Cardiac atrium fibroblast (primary cell): ENCODE measurements around the genes HAVCR2 and C5orf52.

- RAMPAGE, long total RNA: no peak
Measured at GRCh38 chr5:156449334-156449644, 122.3 kb downstream of the SGCD start.

DNA sequence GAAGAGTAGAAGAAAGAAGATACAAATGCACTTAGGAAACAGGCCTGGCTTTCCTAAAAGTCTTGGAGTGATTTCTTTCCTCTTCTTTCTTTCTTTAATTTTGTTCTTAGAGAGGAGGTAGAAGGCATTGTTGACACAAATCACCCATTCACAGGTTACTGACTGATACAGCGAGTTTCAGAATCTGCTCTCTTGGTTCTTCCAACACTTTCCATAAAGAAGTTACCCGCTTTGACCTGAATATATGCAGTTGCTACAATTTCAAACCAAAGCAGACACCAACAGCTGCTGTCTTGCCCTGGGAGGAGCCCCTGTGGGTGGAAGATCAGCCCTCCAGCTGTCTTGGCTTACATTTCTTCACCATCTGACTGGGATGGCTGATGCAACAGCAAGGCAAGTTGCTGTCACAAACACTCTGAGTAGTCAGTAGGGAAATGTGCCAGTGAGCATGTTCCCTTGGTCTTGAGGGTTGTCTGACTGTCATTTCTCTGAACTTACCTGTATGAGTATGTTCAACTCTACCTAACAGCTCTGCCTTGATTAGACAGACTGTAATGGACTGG lies 152.8 kb downstream of the SGCD start:
- RAMPAGE, long total RNA: no peak

GRCh38 chr5:156820052-156820528 lies 30.0 kb upstream of the PPP1R2B start:
- RAMPAGE, long total RNA: no peak

GRCh38 chr5:157101604-157102086 lies 7.2 kb downstream of the HAVCR2 start:
- RAMPAGE, long total RNA: no peak

DNA sequence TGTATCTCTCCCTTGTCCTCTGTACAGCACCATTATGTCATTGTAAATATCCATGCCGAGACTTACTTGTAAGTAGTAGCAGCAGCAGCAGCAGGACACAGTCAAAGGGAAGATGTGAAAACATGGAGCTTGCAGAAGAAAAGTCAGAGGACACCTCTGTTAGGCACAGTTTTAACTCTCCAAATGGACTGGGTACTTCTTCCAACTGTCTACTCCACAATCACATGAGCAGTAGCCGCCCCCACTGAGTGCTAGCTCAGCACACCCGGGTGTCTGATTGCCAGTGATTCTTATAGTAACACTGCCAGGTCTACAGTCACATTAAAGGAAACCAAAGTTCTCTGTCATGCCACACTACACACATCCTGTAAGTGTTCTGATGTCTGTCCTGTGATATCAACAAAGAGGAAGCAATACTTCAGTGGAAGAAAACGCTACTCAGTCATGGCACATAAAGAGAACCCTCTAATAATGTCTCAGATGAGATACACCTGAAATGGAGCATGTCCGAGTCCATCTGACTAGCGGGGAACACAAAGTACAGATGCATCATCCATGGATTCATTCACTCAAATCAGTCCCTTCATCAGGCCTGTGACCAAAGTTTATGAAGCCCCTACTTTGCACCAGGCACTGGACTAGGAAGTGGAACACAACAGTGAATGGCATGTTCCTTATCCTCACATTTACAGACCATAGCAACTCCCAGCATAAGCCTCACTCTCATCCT lies at the start of gene HAVCR2:
Gene HAVCR2 (minus strand): TSS at position 185 of the 730 bp plus-strand sequence.
- RAMPAGE, long total RNA: no peak

- RAMPAGE, long total RNA: no peak
Measured at GRCh38 chr5:157160003-157160368, 6.1 kb downstream of the GARIN3 start.

DNA sequence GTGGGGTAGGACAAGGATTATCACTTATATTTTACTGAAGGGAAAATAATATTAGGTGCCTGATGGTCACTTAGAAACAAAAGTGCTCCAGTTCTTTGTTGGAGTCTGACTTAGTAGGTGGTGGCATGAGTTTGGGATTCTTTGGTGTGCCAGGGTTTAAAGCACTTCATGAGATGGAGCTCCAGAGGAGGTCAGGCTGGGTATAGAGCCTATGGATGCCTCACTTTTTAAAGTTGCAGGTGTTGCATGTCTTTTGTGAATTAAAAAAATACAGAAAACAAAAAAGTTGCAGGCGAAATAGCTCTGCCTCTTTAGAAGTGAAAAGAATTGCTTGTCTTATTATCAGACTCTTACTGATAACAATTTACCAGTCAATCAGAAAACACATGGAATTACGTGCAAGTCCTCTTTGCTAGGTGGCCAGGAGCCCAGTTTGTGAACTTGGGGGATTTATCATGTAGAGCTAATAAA lies 1.6 kb downstream of the ITK start:
- RAMPAGE, long total RNA: no peak

DNA sequence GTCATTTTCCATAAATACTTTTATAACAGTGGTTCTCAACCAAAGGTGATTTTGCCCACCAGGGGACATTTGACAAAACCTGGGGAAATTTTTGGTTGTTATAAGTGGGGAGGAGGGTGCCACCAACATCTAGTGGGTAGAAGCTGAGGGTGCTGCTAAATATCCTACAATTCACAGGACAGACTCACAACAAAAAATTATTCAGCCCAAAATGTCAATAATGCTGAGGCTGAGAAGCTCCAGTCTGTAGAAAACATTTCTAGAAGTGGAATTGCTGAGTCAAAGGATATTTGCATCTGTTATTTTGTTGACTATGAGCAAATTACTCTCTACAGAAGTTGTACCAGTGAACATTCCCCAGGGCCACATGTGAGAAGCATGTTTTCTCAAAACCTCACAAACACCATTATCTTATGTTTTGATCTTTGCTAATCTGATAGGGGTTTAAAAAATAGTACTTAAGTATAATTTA lies 15.3 kb downstream of the ITK start:
- RAMPAGE, long total RNA: no peak

DNA sequence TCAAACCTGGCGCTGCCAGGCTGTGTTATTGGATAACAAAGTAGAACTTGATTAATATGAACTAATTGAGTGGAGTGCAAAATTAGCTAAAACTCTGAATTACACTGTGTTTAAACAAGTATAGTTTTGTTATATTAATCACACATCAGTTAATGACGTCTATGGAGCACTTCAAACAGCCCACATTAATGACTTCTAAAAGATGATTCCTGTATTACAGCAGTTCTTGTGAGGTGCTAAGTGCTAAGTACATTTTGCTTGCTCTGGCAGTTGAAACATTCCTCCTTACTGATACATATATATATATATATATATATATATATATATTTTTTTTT lies 32.3 kb upstream of the CYFIP2 start:
- RAMPAGE, long total RNA: no peak

DNA sequence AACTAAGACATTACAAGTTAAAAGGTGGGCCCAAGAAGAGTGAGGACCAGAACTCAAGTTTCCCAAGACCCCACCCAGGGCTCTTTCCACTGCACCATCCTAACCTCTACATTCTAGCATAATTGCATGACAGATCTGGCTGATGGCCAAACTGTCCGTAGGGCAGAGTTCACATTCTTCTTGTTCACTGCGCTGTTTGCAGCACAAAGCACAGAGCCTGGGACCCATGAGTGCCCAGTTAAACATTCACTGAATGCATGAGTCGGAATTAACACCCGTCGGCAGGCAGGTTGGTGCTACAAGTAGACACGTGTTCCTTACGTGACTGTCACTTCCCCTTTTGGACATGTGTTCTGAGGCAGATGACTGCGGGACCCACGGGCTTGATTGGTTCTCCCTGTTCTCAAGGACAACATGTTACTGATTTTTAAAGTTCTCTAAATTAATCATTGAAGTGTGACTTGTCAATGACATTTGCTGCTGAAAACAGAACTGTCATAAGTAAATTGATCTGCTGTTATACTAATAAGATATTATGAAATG lies 25.4 kb downstream of the CYFIP2 start:
- RAMPAGE, long total RNA: no peak

DNA sequence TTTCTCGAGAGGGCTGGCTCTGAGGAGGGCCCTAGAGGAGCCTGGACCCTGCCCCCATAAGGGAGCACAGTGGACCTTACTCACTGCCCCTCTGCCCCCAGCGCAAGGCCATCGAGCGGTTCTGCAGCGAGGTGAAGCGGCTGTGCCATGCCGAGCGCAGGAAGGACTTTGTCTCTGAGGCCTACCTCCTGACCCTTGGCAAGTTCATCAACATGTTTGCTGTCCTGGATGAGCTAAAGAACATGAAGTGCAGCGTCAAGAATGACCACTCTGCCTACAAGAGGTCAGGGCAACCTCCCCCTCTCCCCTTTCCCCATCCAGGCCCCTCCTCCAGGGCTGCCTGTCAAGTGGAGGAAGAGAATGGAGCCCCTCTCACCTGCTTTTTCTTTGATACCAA lies 34.7 kb downstream of the CYFIP2 start:
- RAMPAGE, long total RNA: no peak

DNA sequence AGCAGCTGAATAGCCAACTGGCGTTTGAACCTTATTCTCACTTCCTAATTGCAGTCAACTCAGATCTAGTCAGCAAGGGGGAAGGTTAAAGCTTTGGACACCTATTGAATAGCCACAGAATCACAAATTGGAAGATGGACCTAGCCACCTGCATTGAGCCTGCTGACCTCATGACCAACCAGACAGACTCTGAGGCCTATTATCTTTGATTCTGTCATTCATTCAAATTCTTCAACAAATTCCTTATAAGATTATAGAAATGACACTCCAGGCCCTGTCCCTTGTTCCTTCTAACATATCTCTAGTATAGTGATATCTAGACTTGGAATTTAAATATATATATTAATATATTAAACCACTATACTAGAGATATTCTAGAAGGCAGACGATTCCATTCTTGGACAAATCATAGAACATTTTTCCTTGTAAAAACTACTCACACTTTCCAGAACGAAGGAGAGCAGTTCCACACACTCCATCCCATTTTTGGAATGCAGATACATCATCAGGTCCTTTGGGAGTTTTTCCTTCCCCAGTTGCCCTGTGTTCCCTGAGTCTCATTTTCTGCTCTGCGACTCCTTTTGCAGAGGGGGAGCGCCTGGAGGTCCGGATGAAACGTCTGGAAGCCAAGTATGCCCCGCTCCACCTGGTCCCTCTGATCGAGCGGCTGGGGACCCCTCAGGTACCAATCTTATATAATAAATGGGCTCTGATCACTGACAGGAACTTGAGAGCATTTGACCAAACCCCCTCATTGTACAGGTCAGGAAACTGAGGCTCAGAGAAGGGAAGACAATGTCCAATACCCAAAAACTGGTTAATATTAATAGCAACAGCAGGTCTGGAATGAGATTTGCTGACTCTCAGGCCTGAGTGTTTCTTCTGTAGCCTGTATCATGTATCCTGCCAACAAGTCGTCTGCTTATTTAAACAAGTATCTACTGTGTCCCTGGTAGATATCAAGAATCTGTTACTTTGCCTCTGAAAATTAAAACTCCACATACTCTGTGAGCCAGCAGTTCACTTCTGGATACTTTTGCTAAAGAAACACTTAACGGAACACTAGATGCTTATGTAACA lies 37.5 kb upstream of the FNDC9 start:
- RAMPAGE, long total RNA: no peak

DNA sequence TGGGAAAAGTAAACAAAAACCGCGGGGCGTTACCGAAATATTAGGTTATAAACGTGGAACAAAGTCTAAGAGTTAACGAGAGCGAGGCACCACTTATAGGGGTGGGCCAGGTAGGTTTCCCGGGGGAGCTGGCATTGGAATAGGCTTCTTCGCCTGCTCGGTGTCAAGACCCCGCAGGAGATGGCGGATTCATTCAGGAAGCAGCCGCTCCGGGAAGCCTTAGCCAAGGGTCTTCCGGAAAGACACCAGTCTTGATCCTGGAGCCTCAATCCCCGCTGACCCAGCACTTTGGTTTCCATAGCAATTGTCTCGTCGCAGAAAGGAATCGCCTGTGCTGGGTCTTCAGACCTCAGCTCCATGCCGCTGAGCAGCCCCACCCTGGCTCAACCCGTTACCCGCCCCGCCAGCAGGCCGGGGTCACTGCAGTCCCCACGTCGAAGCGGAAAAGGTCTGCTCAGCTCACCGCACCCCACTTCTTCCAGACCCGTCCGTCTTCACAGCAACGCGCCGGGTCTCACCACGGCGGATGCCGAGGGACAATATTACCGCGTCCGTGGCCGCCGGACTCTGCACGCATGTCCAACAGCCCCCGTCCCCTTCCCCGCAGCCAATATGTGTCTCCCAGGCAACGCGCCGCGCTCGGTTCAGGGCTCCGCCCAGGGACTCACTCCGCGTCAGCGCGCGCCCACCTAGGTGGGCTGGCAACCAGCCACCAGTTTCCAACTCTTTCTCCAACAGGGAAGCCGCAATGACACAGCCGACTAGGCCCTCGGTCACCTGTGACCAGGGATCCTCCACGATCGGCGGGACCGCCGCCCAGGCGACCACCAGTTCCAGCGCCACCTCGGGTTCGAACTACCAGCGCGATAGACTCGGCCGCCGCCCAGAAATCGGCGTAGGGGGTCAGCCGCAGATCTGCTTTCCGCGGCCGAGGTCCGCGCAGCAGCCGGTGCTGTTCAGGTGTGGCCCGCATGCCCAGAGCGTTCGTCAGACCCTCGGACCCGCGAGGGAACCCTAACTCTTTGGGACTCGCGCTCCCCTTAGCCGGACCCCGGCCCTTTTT lies at the start of gene C5orf52:
Gene C5orf52 (plus strand): TSS at position 667 of the 1,063 bp plus-strand sequence.
- RAMPAGE, long total RNA: no peak

DNA sequence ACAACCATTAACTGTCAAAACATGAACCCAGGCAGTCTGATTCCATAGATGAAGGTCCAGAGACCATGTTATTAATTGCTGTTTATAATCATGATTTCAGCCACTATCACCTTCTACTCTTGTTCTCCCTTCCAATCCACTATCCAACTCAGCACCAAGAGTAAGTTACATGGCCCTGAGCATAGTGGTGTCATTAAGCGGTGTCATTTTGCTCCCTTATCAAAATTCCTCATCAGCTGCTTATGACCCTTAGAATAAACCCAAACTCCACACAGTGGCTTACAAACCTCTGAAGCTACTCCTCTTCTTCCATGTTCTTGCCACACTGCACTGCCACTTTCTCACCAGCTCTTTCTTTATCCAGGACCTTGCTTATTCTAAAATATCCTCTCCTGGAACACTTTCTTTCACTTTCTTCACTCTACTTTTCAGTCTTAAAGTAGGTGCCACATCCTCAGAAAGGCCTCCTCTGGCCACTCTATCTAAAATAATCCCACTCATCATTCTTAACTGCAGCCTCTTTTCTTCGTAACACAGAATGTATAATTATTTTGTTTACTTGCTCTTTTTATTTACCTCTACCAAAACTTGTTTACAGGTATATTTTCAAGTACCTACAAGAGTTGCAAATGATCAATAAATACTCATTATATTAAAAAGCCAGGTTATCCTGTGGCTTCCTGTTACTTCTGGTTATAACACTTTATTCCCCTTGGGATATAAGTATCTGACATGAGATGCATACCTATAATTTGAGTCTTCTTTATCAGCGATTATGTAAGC lies 22.4 kb downstream of the CLINT1 start:
- RAMPAGE, long total RNA: no peak

- RAMPAGE, long total RNA: no peak
Measured at GRCh38 chr5:157858176-157858483, 815 bp downstream of the CLINT1 start.

DNA sequence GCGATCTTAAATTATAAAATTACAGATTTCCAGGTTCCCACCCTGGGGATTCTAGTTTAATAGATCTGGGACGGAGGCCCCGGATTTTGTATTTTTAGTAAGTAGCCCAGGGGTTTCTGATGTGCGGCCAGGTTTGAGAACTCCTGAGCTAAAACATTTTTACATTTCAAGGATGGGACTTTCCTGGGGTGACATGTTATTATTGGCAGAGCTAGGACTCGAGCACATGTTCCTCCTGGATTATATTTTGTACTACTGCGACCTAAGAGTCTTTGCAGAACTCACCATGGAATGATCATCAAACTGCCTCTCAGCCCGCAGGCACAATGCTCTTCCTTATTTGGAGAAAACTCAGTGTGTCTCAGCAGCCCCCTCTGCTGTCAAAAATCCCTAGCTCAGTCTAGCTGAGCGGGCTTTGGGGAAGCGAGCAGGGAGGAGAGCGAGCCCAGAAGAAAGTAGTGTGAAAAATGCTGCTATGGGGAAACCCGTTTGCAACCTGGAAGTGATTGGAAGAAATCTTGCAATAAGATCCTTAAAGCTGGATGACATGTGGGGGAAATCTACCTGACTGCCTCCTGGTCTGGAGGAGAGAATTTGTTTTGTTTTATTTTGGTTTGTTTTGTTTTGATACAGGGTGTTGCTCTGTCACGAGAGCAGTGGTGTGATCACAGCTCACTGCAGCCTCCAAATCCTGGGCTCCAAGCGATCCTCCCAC lies 89.8 kb upstream of the CLINT1 start:
- RAMPAGE, long total RNA: no peak

- RAMPAGE, long total RNA: no peak
Measured at GRCh38 chr5:158020655-158021130, 161.7 kb upstream of the CLINT1 start.

GRCh38 chr5:158409410-158409864 lies 550.5 kb upstream of the CLINT1 start:
- RAMPAGE, long total RNA: no peak

GRCh38 chr5:158676993-158677580 lies 422.6 kb downstream of the EBF1 start:
- RAMPAGE, long total RNA: no peak

DNA sequence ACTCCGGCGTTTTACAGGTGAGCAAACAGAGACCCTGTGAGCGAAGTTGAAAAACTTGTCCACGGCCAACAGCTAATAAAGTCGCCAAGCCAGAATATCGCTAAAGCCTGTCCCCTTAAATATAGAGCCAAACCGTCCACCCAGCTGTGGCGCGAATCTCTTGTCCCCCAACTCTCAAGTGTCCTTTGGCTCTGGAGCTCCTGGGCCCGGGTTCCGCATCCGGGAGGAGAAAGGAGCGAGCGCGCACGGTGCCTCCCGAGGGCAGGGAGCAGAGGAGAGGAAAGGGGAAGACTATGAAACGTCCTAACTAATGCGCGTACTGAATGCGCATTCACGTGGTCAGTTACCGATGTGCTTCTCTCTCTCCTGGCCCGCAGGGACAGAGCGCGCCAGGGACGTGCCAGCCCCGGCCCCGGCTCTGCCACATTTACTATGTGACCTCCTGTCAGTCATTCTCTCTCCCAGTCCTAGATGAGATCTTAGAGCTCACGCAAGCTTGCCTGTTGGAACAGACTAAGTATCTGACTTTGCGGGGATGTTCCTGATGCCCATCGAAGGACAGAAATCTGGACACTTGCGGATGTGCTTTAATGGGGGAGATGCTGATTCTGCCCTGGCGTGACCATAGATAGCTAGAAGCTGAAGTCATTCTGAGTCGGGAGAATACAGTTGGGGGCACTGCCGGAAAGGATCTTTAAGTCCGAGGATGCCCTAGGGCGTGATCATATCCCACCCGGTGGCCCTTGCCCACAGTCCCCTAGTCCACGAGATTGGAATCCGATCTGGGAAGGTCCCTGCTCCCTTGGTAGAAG lies 5.6 kb upstream of the EBF1 start:
- RAMPAGE, long total RNA: no peak